Monocyte (primary cell): Measurements from ENCODE around the gene GJD4.

- PRO-cap, 2 experiments: no peak in any of the 2 experiments
Measured at GRCh38 chr10:33264105-33264803, 70.2 kb downstream of the NRP1 start.

DNA sequence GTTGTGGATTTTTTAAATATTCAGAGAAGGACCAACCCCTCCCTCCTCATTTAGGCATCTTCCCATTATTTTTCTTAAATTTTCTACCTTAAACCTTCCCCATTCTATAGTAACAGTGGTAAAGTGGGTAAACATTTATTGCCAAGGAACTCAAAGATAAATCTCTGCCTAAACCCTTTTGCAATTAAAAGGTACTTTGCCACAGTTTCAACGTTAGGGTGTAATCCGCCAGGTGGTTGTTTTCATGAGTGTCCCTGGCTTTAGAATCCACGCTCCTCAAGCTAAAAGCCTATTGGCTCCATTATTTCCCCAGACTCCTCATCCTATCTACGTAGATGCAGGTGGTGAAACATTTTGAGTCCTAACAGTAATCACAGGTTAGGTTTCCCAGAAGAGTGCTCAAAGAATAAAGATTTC is 60.5 kb downstream of the NRP1 start:
- PRO-cap, 2 experiments: no peak in any of the 2 experiments

- PRO-cap, 2 experiments: no peak in any of the 2 experiments
Measured at GRCh38 chr10:33276957-33277661, 57.4 kb downstream of the NRP1 start.

DNA sequence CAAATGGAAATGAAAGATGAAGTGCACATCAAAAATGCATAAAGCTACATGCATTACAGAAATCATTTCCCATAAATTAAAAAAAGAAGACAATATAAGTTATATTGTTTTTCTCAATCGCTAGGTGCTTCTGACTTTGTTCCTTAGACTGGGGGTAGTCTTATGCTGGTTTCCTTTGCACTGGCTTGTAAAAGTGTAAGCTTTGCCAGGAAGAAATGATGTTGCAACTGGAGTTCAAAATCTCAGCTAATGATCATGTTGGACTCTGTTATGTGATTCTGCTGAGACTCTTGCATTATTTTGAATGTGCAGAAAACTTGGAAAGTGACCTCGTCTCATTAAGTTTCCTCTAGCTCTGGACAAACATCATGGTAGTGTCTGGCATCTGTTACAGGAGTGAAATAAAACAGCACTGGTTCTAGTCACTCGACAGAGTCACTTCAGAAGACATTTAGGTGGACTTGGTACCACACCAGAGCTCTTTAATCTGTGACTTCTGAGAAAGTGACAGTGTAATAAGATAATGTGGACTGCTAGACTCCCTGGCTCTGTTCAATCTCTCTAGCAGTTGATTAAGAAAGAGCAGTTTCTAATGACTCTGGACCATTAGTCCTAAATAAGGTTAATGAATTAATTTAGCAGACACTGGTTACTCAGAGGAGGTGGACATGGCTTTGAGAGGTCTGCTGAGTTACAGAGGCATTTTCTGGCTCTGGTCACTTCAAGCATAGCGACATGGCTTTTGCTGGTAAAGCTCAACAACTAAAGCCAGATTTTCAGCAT is 2.2 kb downstream of the NRP1 start:
- PRO-cap, 2 experiments: no peak in any of the 2 experiments

DNA sequence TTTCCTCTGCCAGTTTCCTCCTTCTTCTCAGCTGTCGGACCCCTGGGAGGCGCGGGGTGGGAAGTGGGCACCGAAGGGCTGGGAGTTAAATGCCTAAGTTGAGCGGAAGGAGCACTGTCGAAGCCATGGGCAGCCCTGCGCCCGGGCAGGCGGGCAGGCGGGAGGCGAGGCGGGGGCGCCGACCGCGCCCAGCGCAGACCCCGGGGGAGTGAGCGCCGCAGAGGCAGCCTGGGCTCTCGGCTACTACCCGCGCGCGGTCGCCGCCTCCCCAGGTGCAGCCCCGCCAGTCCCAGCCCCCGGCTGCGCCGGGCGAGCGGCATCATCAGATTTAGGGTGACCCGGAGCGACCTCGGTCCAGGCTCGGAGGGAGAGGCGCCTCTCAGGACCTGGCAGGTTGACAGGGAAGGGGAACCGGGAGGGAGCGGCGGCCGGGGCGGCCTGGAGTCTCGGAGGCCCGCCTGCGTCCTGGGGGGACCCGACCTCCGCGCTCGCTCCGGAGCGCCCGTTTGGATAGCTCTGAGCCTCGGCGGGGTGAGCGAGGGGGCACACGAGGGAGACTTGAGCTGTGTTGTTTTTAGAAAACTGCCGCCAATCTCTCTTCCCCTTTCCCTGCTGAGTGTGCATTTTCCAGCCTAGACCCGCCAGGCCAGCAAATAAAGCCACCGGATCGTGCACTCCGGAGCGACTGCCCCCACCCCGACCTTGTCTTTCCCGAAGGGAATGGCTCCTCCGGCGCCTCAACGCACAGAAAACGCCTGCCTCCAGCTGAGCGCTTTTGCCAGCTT is 2.2 kb upstream of the NRP1 start:
- PRO-cap, 2 experiments: peak in 1 of 2 experiments; most common minus-strand start position 508 of the sequence (in 1)

DNA sequence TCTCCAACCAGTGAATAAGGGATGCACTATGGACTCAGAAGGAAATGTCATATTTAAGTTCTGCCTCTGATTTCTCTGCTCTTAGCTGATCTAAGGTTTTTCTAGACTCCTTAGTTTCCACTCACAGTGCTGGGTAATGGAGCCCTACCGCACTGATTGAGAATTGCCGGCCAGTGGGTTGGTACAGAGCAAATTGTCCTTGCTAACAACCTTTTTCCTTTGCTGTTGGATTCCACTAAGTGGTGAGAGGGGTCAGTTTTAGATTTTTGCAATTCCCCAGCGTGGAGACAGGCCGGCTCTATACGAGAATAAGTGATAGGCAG is 2.8 kb upstream of the NRP1 start:
- PRO-cap, 2 experiments: no peak in any of the 2 experiments

GRCh38 chr10:34196149-34196486 is 619.0 kb downstream of the PARD3 start:
- PRO-cap, 2 experiments: no peak in any of the 2 experiments

DNA sequence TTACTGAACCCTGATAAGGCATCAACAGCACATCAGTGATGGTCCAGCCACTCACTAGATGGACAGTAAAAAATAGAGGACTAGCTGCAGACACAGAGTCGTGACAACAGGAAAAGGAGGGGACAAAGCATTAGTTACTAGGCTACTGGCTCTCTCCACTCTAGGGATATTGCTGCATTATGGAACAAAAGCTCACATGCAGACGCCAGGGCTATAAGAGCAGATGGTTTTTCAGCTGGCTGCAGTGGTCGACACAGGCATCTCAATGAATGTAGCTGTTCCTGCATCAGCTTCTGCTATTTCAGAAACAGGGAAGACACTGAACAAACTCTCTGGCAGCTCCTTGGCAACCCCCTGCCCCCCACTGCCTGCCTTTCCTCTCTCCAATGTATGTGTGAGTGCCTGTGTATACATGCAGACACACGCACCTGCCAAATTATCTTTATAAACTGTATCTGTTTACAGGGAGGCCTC is 614.5 kb downstream of the PARD3 start:
- PRO-cap, 2 experiments: no peak in any of the 2 experiments

DNA sequence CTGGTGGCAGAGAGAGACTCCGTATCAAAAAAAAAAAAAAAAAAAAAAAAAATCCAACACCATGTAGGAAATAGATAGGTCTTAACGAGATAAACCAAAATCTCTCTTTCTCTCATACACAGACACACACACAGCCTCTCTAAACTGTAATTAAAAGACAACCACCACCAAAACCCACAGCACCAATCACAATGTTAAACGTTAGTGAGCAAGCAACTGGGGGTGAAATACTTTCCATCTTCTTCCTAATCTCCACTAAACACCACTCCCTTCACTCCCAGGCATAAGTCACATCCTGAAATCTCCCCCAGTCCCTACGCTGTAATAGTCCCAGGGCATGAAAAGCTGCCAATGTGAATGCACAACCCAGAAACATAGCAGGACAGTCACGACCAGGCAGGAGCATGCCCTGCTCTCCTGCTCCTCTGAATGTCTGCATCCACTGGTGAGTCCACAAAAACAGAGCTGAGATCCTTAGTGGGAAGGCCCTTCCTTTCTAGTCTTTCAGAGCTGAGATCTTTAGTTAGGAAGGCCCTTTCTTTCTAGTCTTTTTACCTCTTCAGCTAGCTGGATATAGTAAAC is 288.9 kb downstream of the PARD3 start:
- PRO-cap, 2 experiments: no peak in any of the 2 experiments

GRCh38 chr10:34538443-34538902 is 276.6 kb downstream of the PARD3 start:
- PRO-cap, 2 experiments: no peak in any of the 2 experiments

DNA sequence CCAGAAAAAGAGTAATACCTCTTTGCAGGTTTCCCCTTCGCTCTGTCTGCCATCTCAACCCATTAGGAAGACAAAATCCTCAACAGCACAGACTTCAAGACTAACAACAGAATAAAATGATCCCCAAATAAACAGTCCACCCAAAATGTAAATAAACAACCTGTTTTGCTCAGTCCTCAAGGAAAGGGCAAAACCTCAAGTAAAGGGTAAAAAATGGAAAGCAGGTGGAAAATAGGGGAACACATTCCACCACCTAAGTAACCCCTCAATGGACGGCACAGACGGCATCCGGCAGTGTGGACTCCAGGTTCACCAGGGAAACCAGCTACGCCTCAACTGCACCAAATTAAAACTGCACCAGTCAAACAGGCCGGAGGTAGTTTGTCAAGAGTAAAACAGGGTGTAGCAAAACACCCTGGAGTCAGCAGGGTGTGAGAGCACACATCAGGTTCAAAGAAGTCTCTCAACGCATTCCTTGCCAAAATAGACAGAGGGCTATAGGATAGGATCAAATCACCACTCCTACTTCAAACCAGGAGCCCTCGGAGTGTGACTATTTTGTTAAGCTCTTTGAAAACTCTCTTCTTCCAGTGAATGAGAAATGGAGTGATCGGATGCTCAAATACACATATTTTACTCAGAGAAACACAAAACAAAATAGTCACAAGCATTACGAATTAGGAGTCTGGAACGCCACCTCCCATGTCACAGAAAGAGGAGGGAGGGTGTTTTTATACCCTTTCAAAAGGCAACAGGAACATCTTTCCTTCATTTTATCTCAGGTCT is 136.0 kb downstream of the PARD3 start:
- PRO-cap, 2 experiments: no peak in any of the 2 experiments

DNA sequence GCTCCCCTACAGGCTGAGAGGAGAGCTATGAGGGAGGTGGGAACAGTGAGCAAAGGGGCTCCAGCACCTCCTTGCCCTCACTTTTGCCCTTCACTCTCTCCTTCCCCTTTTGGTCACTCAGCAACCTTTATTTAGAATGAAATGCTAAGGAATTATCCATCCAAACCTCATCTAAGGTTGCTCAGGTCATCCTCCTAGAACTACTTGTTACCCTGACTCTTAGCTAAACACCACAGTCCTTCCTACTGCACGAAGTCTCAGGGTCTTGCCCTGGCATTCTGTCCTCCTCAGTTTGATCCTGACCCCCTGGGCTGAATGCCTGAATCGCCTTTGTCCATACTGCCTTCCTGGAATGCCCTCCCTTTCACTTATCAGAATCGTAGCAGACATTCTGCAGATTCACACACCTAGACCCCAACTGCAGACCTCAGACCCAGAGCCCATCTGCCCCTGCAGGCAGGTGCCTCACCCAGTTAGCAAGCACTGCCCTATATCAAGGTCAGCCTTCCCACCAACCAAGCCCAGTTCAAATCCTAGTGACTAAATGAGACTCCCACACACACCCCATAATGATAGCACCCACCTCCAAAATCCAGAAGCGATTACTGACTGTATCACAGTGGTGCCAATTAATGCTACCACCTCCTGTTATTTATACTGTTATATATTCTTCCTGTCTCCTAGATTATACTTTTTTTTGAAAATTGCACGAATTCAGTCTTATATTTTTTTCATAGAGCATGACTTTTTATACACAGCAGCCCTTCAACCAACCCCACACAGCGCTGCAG is 3.9 kb downstream of the PARD3 start:
- PRO-cap, 2 experiments: no peak in any of the 2 experiments

DNA sequence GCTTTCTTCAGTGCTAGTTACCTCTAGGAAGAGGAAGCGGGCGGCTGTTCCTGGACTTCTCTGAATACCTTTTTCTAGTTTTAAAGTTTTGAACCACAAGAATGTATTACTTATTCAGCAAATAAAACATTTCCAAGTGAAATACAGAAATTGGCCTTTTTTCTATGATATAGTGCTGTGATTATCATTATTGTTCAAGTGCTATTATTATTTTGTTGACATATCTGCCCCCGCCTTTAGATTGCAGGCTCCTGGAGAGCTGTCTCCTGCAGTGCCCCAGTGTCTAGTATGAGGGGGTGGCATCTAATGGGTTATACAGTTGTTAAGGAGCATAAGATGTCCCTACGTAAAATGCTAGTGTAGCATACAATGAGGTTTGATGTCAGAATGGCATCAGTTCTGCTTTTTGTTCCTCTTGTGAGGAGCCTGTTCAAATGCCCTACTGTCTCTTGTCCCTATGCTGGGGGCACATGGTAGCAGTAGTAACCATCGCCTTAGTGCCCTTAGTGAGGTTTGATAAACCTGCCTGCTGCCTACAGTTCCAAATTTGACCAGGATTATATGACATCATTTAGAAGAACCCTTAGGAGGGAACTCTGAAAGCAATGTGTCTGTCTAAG is 9.5 kb downstream of the CREM start:
- PRO-cap, 2 experiments: peak in 1 of 2 experiments; most common plus-strand start position 396 of the sequence (in 1); most common minus-strand start position 290 of the sequence (in 1)

DNA sequence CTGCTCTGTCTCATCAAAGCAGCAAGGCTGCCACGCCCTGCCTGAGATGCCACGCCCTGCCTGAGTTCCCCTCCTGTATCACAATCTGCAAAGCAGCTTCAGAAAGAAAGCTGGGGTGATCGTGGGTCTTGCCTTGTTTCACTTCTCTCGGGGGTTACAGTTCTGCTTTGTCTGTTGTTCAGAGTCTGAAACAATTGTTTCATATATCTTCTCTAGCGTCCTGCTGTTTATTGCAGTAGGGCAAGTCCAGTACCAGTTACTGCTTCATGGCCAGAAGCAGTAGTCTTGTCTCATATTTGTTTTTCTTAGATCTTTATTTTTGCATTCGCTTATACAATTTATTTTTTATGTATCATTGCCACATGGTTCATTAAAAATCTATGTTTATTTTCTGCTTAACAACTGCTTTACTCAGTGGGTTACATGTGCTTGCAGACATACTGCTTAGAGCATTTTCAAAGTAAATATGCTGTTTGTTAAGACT is 36.0 kb upstream of the CCNY start:
- PRO-cap, 2 experiments: peak in 2 of 2 experiments; most common plus-strand start position 101 of the sequence (in 2)

DNA sequence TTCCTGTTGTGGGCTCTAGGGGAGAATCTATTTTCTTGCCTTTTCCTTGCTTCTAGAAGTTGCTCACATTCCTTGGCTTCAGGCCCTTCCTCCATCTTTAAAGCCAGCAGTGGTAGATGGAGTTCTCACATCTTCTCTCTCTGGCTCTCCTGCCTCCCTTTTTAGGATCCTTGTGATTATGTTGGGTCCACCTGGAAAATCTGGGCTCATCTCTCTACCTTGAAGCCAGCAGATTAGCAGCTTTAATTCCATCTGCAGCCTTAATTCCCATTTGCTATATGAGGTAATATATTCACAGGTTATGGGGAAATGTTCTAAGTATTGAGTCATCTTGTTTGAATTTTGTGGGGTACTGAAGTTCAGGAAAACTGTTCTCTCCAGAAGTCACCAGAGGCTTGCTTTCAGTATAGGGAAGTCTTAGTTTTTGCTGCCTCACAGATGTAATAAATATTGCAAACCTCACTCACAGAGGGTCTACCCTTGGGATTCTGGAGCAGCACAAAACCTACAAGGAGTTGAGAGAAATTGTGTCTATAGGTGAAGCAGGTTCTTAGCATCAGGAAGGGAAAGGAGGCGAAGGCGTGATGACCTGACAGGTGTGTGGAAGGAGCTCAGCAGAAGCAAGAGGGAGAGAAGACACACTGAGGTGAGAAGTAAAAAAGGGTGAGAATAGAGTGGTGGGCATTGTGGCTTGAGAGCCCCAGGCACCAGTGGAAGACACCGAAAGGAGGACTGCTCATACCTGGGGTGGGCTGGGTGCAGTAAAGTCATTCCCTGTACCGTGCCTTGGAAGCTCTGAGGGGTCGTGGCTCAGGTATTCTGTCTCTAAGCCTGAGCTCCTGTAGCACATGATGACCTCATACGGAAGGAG is 39.2 kb downstream of the CCNY start:
- PRO-cap, 2 experiments: no peak in any of the 2 experiments

- PRO-cap, 2 experiments: no peak in any of the 2 experiments
Measured at GRCh38 chr10:35404415-35405355, 68.4 kb downstream of the CCNY start.

DNA sequence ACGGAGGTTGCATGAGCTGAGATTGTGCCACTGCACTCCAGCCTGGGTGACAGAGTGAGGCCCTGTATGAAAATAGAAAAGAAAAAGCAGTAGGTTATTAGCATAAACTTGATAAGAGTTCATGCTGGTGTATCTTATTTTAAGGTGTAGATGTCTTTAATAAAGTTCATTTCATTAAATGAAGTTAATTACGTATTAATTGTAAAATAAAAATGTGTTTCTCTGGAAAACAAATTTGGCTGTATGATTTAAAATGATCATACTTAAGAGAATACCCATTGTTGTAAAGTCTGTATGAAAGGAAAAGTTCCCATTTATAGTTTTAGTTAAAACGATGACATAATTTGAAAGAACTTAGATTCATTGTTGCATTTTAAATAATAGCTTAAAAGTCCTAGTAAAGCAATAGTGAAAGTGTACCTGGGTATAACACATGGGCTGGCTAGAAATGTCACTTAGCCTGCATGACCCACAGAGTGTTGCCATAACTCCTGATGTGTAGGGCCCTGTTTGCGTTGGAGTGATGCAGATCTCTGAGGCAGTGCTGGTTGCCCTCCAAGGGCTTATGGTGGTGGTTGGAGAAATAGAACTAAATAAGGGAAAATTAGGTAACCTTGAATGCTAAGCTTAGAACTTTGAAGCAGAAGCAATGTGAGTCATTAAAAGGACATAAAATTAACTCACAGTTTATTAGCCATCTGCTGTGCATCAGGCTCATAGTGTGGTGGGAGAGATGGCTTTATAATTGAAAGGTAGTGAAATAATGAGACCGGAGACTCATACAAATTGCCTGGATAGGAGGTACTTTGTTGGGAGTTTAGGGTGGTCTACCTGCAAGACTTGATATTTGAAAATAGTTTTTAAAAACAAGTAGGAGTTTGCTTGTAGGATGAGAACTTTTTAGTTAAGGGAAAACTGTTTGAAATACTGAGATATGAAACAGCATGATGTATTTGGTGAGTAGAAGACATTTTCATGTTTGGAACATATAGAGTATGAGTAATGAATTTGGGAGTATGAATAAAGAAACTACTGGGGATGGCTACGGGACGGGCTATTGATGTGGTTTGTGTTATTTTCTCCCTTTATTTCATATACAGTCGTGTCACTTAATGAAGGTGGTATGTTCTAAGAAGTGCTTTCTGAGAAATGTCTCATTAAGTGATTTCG is 105.8 kb downstream of the CCNY start:
- PRO-cap, 2 experiments: no peak in any of the 2 experiments

DNA sequence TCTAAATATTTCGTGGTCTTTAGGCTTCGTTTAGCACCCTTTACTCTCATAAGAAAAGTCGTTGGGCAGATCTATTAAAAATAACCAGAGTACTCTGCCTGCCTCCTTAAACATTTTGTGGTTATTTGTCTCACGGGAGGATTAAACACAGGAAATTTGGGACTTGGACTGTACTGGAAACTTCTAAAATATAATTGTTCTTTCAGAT is 109.5 kb downstream of the CCNY start:
- PRO-cap, 2 experiments: no peak in any of the 2 experiments

GRCh38 chr10:35474748-35475384 is 130.3 kb upstream of the GJD4 start:
- PRO-cap, 2 experiments: no peak in any of the 2 experiments

DNA sequence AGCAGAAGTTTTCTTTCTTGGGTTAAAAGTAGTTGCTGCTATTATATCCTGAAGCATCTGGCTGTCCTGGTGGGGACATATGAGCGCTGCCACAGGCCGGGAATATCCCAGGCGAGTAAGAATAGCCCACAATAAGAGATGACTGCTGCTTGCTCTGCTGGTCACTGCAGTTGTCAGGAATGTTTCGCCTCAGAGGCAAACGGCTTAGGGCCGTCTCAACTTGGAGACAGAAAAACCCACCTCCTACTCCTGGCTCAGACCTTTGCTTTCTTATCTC is at the start of gene GJD4:
Gene GJD4 (plus strand): TSS at position 160 of the 277 bp plus-strand sequence.
- PRO-cap, 2 experiments: no peak in any of the 2 experiments